Neural progenitor cell (in vitro differentiated cells): ENCODE measurements around a stretch of chr10.

DNA sequence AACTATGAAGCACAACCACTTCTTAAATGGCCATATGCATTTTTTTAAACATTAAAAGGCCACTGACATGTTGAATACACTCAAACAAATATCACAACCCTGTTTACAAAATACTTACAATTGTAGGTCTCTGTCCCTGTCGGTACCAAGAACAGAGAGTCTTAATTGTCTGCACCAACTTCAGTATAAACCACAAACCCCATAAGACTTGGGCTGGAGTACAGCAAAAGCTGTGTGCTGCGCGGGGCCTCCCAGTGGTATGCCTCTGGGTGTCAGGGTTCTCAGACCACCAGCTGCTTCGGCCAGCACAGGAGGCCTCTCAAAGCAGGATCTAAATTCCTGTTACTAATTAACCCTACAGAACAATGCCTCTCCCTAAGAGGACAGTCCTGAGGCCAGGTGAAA, 856 bp upstream of the SVIL start:
- RAMPAGE, long total RNA, result no peak

DNA sequence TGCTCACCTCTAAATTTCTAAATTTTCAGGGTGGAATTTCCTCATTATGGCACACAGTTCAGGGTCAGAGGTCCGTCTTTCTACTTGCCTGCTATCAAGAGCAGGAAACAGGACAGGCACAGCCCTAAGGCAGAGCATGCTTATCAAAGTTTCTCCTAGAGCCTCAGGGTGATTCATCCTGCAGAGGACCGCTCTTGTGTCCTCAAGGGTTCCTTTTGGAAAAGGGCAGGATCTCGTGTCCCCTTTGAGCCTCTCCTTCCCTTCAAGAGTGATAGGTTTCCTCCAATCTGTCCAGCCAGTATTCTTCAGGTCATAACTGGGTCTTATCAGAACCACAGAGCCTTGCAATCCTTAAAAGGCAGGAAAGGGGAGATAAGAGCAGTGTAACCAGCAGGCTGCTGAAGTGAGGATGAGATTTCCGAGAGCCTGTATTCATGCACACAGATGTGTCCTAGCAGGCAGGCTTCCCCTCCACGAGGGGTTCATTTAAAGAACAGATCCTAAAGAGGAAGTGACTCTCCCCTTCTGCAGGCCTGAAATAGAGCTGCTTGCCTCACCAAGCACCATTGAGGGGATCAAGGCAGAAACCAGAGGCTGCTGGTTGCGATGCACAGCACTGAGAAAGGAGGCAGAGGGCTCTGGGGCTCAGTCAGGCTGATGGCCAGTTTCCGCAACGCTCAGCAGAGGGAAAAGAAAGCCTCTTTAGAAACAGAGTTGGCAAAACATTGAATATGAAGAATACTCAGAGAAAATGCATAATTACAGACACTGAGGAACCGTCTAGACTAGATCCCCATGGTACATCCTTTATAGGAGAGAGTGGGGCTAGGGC, 90.5 kb upstream of the SVIL start:
- RAMPAGE, long total RNA, result no peak

GRCh38 chr10:29728579-29729143, 93.9 kb upstream of the SVIL start:
- RAMPAGE, long total RNA, result no peak

- RAMPAGE, long total RNA, result no peak
Measured at GRCh38 chr10:29794811-29795154, 160.0 kb upstream of the SVIL start.

GRCh38 chr10:29895454-29896050, 163.8 kb downstream of the JCAD start:
- RAMPAGE, long total RNA, result no peak

DNA sequence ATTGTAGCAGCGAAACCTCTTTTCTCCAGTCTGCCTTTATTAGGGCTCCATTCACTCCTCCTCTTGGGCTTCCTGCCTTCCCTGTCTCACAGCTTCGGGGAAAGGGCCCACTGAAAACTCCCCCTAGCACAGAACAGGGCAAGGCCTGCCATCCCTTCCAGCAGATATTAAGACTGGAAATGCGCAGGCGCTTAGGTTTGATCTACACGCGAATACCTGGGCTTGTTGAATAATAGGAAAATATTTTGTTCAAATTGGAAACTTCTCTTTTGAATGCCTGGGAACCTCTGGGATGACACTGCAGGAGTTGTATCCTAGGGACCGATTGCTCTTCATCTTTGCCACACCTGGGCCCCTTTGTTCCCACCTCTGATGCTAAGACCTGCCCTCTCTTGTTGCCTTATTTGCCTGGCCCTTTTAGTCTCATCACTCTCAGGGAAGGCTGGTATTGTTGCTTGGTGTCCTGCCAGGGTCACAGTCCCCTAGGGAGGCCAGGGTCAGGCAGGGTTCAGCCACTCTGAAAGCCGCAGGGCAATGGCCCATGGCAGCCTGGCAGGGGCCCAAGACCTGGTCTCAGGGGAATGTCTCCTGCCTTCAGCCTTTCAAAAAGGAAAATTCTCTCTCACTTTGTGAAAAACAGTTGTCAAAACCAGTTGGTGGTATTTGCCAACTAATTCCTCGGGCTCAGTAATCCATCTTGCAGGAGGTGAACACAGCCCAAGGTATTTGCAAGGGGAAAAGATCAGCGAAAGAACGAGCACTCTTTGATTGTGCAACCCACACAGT, 101.7 kb downstream of the JCAD start:
- RAMPAGE, long total RNA, result no peak

GRCh38 chr10:30026056-30026731, 33.2 kb downstream of the JCAD start:
- RAMPAGE, long total RNA, result no peak

- RAMPAGE, long total RNA, result no peak
Measured at GRCh38 chr10:30247654-30248113, 101.4 kb downstream of the MTPAP start.

DNA sequence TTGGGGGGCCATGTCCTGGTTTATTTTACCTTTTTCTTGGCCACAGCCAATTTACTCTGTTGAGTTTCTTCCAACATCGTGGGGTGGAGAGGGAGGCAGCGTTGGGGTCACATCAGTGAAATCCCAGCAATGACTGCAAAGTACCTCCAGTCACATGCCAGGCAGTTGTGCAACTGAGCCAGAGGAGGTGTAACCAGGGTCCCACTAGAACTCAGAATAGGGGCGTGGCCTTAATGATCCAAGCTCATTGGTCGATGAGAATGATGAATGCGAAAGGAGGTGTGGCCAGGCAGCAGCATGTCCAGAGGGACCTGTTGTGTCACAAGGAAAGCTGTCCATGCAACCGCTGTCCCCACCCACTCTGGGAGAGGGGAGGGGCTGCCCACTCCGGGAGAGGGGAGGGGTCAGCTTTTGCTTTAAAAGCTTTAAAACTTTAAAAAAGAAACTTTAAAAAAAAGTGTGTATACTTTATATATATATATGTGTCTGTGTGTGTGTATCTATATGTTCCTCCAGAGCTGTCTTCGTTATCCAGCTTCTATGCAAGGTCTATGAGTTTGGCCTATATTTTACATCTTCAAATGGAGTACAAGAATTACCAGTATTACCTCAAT, 25.3 kb upstream of the MTPAP start:
- RAMPAGE, long total RNA, result no peak

DNA sequence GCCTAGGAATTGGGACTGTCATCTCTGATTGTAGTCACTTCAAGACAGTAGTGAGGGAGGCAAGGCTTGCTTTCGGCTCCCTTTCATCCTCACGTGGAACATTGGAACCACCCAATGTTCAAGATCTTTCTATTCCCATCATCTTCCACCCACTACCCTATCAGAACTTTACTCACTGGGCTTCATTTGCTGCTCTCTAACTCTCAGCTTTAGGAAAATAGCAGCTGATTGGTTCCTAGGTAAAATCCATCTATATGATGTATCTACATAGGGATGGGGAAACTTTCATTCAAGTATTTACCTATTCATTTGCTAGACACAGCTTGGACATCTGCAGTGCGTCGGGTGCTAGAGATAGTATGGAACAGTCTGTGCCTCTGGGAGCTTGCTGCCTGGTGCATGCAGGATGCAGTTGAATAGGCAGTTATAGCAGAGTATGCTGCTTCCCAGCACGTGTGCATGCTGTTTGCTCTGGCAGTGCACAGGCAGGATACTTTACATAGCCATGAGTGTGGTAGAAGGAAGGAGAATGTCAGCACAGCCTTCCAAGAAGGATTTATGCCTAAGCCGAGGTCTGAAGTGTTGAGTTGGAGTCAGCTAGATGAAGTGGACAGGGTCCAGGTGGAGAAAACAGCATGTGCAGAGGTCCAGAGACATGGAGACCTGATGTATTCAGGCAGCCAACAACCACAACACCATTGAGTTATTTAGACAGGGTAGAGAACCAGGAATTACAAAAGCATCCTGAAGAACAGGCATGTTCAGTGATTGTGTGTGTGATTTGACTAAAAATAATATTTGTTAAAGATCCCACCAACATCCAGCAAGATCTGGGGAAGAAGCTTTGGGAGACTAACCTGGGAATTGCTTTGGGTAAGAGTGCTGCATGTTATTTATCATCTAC, 8.0 kb downstream of the MAP3K8 start:
- RAMPAGE, long total RNA, result no peak

DNA sequence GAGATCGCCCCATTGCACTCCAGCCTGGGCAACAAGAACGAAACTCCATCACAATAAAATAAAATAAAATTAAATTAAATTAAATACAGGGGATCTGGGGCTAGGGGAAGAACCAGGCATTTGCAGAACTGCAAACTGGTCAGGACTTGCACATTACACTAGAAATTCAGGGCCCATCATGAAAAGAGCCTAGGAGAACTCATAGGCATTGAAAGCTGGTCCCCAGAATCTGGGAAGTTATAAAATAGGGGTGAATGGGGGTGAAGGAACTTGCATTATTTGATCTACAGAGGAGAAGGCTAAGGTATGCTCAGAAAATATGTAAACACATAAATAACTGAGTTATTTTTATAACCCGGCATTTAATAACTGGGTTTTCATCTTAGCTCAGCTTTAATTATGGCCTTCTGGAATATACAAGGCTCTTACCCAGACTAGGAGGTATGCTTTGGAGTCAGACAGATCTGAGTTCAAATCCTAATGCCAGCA, 10.5 kb downstream of the MAP3K8 start:
- RAMPAGE, long total RNA, result no peak

DNA sequence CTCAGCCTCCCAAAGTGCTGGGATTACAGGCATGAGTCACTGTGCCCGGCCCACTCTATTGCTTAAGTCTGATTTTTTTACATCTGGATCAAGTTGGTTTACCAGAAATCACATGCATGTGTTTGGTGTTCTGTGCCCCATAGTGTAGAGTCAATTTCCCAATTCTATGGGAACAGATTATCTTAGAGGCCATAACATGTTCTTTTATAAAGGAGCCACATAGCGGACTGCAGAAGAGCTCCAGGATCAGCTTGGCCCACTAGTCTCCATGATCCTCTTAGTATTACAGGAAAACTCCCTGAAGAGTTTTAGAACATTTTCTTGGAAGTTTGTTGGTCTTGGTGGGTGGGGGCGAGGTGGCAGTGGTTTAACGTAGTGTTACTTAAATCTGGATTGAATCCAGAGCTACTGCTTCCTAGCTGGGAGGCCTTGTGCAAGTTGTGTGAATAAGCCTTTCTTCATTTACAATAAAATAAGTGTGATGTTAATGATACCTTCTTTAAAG, 96.8 kb downstream of the LYZL2 start:
- RAMPAGE, long total RNA, result no peak

DNA sequence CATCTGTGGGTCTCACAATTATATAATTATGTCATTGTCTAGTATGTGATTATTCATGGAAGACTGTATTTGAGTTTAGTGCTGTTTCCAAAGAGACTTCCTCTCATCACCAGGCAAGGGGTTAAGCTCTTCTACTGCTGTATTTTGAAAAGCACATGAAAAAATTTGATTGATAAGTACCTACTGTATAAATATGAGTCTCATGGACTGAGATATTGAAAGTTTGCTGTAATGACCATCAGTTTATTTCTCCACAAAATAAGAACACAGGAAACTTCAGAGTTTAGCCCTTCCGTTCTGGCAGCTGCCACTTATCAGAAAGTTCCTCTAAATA, 92.1 kb downstream of the LYZL2 start:
- RAMPAGE, long total RNA, result no peak

- RAMPAGE, long total RNA, result no peak
Measured at GRCh38 chr10:30811834-30813121, 182.7 kb upstream of the LYZL2 start.

GRCh38 chr10:30999334-30999923, 32.2 kb downstream of the ZNF438 start:
- RAMPAGE, long total RNA, result no peak

- RAMPAGE, long total RNA, result no peak
Measured at GRCh38 chr10:31004922-31005395, 26.7 kb downstream of the ZNF438 start.

DNA sequence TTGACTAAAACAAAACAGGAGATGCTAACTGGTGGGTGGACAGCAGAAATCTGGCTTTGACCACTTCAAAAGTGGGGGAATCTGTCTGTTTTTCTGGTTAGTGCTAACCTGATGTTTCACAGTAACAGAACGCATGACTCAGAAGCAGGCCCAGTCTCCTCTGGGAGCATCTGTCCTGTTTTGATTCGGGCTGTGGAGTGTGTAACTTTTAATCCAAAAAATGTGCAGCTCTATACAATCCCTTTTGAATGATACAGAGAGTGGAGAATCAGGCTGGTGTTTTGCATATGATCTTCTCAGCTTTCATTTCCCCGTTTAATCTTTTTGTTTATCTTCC, 32.7 kb upstream of the ZNF438 start:
- RAMPAGE, long total RNA, result no peak

DNA sequence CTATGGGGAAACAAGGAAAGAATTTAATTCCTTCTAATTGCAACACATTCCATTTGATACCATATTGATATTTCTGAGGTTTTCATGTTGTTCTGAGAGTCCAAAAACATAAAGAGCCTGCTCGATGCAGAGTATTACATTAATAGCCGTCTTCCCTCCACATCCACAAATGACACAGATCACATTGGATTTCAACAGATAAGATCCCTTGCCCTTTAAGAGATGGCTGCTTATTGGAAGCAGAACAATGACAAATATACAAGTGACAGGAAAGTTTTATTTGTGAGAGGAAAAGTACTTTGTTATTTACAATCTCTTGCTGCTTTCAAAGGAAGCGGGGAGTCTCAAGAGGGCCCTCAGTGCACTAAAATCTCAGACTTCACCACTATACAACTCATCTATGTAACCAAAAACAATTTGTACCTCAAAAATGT, 42.3 kb upstream of the ZNF438 start:
- RAMPAGE, long total RNA, result no peak

GRCh38 chr10:31120212-31120901, 88.7 kb upstream of the ZNF438 start:
- RAMPAGE, long total RNA, result no peak

DNA sequence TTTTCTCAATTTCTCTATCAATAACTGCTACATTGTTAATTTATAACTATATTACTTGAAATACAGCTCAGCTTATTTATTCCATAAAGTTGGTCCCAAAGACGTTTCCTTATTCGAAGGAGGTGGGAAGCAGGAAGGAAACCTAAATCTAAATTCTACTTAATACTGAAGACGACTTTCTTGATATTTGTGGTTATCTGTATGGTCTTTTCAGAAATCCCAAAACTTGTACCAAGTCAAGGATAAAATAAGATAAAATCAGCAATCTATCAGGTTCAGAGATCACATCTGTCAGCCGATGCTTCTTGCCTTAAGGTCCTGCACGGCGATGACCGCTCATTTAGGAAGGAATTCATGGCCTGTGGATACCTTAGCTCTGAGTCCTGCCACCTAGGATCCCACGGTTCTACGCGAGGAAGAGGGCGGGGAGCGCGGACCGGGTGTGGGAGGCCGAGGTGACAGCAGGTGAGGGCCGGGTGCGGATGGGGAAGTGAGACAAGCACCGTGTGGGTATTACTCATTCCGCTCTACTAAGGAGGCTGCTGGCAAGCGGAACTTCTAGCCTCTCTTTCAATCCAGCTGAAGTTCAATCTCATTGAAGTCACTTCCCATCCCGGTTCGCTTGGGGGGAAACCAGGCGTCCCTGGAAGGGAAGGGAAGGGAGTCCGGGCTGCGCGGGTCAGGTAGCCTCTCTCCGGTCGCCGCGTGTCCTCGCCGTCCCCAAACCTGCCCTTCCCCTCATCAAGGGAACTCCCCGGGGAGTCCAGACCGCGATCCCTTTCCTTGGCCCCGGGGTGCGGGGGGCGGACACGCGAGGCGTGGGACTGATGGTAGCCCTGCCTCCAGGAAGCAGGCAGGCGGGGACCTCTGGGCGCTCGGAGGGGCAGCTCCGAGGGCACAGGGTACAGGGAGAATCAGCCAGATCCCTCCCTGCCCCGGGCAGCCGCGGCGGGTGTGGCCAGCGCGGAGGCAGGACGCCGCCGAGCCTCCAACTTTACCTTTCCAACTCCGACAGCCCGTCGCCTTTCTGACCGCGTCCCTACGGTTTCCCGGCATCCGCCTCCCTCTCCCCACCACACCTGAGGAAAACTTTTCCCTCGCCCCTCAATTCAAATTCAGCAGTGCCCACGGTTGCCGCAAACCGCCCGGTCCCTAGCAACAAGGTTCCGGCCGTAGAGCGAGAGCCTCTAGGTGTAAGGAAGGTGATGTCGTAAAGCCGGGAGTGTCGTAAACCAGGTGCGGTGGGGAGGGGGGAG, 690 bp upstream of the ZEB1 start:
- RAMPAGE, long total RNA, result no peak